H1 (cell line): ENCODE measurements around a stretch of chr6.

DNA sequence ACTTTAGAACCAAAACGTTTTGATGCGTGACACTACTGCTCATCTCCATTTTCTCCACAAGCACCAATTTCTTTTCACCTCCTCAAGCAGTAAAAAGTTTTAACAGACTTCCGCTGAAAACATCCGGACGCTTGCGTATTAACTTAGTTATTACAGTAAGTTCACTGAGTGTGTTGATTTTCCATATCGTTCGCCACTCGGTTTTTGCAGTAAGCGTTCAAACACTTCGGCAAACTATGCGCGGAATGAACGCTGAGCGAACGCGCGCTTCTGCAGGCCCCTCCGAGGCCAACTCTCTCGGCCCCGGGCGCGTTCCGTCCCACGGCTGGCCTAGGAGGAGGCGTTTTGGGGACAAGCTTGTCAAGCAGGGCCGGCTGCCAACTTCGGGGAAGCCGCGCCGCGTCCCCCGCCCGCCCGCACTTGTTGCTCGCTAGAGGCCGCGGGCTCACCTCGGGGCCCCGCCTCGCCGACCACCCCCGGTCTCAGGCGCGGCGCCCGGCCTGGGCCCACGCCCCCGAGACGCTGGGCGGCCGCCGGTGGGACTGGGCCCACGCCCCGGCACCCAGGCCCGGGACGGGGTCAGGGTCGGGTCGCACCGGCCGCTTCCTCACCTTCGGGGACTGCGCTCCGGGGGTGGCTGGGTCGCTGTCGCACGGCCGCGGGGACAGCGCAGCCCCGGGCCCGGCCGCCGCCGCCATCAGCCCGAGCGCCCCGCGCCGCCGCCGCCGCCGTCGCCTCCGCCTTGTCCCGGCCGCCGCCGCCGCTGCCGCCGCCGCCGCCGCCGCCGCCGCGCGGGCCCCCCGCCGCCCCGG, 860 bp downstream of the PHF10 start:
- RRBS: 1% methylated on average over 53 of the region's 104 CpGs
CAGE:
- cytosol, long polyA plus RNA: no peak
- long polyA plus RNA: start-site peak on the minus strand centred at position 699 of the sequence, 152 bp wide, 9 and 12 reads in 2 replicates
- nucleus, long polyA plus RNA: no peak

DNA sequence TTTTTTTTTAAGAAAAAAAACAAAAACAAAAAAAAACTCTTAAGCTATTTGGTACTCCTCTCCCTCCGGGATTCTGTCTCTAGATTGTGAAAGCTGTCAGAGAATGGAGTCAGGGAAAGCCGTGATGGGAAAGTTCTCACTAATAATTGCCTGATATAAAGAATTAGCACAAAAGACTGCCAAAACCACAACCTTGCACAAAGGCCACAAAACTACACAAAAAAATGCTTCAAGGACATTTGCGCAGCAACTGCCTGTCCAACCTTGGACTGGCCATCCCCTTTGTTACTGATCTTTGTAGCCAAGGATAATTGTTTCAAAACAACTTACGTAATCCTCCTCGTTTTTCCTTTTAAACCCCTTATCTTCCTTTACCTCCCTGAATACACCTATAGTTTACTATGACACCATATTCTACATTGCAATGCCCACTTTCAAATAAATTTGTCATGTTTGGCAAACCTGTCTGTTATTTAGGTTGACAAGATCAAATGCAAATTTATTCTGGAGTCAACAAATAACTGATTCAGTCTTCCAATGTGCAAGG, 1.4 kb upstream of the PHF10 start:
- RRBS: no CpG with 5 or more reads among the region's 5 CpGs
CAGE:
- cytosol, long polyA plus RNA: no peak
- long polyA plus RNA: no peak
- nucleus, long polyA plus RNA: no peak

GRCh38 chr6:169922149-169922810, 170.9 kb downstream of the ERMARD start:
- RRBS: no CpG with 5 or more reads among the region's 24 CpGs
CAGE:
- cytosol, long polyA plus RNA: no peak
- long polyA plus RNA: no peak
- nucleus, long polyA plus RNA: no peak

- RRBS: 91% methylated on average over 25 of the region's 42 CpGs
CAGE:
- cytosol, long polyA plus RNA: no peak
- long polyA plus RNA: no peak
- nucleus, long polyA plus RNA: no peak
These were observed 114.8 kb downstream of the DLL1 start for GRCh38 chr6:170175953-170176643.

DNA sequence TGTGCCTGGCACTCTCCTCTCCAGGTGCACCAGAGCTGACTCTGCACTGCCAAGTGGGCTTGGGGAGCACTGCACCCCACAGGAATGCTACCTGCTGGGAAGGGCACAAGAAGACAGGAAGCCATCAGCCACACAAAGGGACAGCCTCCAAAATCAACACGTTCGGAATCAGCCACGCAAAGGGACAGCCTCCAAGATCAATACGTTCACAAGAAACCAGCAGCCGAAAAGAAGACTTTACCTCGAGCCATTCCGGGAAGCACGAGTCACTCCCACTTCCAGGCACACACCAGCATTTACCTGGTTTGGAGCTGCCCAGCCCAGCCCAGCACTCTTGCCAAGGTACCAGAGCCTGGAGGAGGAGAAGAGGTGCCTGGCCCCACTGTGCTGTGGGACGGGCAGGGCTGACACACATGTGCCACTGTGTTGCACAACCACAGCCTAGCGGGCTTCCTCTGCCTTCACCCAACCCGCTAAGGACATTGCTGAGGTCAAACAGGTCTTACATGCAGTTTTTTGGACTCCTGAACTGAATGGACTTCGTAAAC, 65.7 kb downstream of the DLL1 start:
- RRBS: no CpG with 5 or more reads among the region's 12 CpGs
CAGE:
- cytosol, long polyA plus RNA: no peak
- long polyA plus RNA: no peak
- nucleus, long polyA plus RNA: no peak

DNA sequence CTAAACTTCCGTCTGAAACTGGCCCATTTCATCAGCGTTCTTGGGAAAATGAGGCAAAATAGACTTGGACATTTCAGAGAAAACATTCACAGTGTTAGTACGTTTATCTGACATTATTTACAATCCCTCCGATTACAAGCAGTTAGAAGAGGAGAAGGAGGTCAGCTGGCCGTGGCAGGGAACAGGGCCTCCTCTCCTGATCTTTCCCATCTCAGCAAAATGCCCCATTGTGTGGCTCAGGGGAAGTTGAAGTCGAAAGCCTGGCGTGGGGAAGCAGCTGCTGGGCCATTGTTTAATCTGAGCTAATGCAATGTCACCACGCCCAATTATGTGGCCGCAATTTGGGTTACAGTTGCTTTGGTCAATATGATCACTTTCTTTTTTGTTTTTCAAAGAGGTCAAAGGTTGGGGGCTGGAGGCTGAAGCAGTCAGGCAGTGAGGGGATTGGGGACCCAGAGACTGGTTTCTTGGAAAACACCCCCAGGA, 24.9 kb downstream of the DLL1 start:
- RRBS: no CpG with 5 or more reads among the region's 9 CpGs
CAGE:
- cytosol, long polyA plus RNA: no peak
- long polyA plus RNA: no peak
- nucleus, long polyA plus RNA: no peak

DNA sequence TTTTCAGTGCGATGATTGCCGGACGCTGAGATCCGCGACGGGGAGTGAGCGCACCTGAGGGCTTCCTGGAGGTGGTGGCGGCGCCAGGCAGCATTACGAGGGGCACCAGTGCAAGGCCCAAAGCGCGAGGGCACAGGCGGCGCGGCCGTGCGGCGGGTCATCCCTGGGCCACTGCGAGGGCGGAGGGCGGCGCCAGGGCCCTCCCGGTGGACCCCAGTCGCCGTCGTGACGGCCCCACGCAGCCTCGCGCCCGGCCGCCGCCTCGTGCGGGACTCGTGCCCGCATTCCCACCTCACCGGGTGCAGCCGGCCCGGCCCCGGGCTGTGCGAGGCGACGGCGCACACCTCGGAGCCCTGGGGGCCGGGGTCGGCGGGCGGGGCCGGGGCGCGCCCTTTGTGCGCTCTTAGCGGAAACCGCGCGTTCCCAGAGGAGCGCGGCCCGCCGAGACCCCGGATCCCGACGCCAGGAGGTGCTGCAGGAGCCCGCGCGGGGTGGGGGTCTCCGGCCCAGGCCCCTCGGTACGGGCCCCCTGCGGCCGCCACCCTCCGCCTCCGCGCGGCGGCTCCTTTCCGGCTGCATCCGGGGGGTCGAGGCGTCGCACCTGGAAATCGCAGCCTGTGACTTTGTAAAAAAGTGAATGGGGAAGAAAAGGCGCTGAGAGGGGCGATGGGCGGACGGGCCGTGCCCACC, 5.5 kb upstream of the DLL1 start:
- RRBS: 2% methylated on average over 54 of the region's 89 CpGs
CAGE:
- cytosol, long polyA plus RNA: no peak
- long polyA plus RNA: no peak
- nucleus, long polyA plus RNA: no peak

DNA sequence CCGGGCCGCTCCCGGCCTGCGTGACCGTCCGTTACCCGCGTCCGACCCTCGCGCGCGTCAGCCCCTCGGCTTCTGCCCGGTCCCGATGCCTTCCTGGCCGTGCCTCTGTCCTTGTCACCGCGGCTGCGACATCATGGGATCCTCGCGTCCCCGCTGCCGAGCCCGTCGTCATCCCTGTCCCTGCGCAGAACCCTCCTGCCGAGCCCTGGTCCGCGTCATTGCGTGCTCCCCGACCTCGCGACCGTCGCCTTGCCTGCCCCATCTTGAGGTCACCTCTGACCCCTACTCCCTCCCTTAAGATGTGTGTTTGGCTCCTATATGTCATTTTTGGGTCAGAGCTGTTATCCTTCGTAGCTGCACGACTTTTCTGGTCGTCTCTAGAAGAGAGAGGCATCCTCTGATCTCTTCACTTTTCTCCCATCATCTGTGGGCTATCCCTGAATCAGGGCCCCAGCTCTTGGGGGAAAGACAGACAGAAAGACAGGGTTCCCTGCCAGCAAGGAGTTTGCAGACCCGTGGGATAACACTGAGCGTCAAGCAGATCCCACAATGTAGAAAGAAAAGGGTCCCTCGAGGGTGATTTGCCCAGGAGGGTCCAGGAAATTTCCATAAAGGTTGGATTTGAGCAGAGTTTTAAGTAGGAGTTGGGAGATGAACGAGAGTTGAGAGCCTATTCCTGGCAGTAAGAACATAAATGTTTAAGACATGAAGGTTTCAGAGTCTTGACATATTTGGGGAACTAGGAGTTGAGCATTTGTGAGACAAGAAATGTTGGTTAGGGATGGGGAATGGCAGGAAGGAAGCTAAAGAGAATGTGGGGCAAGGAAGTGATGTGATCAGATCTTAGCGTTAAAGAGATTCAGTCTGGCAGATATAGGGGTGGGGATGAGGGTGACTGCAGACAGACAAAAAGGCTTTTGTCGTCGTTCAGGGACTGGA, 587 bp downstream of the FAM120B start:
- RRBS: 3% methylated on average over 13 of the region's 46 CpGs
CAGE:
- cytosol, long polyA plus RNA: no peak
- long polyA plus RNA: no peak
- nucleus, long polyA plus RNA: no peak

DNA sequence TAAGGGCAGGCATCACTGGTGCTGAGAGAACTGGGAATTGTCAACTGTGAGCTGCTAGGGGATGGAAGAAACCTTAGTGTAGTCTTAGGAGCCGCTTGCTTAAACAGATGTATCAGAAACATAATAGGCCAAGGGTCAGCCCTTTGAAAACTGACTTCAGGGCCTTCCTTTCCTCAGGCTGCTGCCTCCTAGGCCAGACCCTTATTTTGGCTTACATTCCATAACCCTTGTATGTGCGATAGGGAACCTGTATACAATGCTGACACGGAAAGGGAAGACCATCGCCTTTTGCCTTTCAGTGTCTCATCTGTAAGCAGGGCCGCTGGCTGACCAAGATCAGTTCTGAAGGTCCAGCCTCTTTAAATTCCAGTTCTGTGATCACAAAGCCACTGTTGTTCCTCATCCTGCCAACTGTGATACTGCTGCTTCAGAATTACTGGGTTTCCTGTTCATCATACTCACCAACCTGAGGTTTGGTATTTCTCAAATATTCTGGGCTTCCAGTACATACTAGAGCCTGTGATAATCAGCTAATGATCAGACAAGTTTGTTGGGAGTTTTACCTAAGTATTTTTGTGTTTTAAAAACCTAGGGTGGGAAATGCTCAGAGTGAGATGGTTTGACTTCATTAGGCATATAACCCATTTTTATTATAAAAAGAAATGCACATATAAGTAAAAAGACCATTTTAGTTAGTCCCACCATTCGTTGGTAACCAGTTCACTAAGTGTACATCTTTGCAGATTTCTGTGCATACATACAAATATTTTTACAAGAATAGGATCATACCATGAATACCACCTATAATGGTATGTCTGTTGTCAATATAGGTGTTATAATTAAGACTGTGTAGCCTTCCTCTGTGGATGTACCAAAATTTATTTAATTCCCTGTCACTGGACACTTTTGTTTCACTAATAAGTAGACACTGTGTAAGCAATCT, 7.7 kb downstream of the PDCD2 start:
- RRBS: no CpG with 5 or more reads among the region's 6 CpGs
CAGE:
- cytosol, long polyA plus RNA: no peak
- long polyA plus RNA: no peak
- nucleus, long polyA plus RNA: no peak